ENCODE results near the genes NSG2, DRD1, THOC3 and ZNF346.

DNA sequence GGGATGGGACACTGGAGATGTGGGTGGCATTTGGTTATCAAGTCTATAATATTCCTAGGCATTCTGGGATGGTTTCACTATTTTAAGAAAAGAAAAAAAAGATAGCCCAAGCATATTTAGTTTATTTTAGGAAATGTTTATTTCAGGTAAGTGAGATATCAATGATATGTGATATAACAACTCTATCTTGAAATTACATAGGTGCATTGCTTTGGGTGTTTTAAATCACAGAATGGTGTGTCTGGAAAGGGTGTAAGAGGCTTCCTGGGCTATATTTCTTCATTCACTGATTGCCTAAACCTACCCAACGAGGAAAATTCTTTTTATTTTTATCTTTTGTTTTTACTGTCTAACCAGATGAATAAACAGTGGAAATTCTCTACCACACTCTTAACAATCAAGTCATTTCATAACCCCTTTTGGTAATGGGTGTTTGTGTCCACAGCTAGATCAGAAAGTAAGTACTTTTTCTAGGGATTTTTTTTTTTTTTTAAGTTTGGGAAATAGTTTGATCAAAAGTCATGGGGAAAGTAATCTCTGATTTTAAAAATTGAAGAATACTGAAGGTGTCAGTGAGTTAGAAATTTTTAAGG is 27.6 kb upstream of the C5orf47 start:
- PRO-cap = no peak
- RAMPAGE, long total RNA, 2 experiments = no peak in any of the 2 experiments

DNA sequence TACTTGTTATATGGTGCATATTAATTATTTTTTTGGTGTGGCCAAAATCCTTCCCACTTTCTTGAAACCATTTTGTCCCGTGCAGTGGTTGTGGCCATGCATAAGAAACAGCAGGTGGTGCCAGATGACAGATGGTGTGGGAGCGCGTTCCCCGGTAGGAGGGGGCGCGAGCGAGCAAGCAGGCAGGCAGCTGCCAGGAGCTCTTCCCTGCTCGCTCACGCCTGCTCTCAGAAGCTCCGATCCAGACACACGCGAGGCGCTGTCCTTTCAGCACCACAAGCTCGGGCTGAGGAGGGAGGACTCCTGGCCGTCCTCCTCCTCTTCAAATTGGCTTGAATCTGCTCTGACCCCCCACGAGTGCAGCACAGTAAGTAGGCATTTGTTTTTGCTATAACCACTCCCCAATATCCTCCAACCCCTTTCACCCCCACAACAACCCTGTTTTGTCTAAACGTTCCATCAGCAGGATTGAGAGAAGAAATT is at the start of gene NSG2:
NSG2 (plus strand) TSS at position 230 of the 483 bp plus-strand sequence.
- PRO-cap = no peak
- RAMPAGE, long total RNA, 2 experiments = no peak in any of the 2 experiments

GRCh38 chr5:174273275-174273736 is 227.8 kb downstream of the NSG2 start:
- PRO-cap = no peak
- RAMPAGE, long total RNA, 2 experiments = no peak in any of the 2 experiments

GRCh38 chr5:174338153-174338619 is 292.7 kb downstream of the NSG2 start:
- PRO-cap = no peak
- RAMPAGE, long total RNA, 2 experiments = no peak in any of the 2 experiments

- PRO-cap = no peak
- RAMPAGE, long total RNA, 2 experiments = no peak in any of the 2 experiments
Observed at GRCh38 chr5:174493658-174494097, 230.7 kb upstream of the MSX2 start.

GRCh38 chr5:175378487-175378956 is 65.5 kb downstream of the DRD1 start:
- PRO-cap = no peak
- RAMPAGE, long total RNA, 2 experiments = no peak in any of the 2 experiments

DNA sequence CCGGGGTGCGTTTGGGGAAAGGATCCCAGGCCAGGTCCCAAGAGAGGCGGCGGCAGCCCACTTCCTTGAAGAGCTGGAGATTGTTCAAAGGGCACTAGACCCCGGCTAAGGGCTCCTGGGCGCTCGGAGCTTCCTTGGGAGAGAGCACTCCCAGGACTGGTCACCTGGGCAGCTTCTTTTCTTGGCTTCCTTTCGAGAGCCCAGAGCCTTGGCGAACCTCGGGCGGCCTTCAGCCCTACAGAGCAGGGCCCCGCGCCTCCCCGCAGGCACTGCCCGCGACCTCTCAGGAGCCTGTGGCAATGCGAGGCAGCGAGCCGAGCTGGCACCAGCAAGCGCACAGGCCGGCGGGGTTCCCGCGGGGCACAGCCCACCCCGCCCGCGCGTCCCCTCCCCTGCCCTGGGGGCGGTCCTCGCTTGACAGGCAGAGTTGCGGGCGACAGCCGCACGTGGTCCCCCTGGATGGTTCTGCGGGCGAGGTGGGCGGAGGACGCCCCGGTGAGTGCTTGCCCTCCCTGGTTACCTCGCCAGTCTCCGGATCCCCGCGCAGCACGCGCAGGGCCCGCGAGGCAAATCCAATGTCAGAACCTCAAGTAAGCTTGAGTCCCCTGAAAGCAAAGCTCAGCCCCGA is at the start of gene DRD1:
DRD1 (minus strand) TSS at position 338 of the 628 bp plus-strand sequence.
- PRO-cap = no peak
- RAMPAGE, long total RNA, 2 experiments = no peak in any of the 2 experiments

DNA sequence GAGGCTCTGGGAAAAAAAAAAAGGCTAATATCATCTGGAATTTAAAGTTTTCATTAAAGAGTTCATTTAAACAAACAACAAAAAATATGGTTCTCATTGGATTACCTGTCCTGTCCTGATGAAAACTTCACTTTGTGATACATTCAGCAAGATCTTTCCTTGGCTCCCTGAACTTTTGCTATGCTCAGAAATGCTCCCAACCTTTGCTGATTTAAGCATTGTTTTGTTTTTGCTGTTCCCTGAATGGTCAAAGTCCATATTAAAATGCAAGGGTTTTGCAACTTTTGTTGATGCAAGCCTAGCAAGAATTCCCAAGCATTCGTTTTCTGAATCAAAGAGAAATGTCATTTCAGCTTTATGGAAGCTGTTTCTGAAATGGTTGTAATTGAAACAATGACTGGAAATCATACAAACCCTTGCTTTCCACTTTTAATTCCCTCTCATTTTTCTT is 3.1 kb upstream of the SFXN1 start:
- PRO-cap = no peak
- RAMPAGE, long total RNA, 2 experiments = no peak in any of the 2 experiments

DNA sequence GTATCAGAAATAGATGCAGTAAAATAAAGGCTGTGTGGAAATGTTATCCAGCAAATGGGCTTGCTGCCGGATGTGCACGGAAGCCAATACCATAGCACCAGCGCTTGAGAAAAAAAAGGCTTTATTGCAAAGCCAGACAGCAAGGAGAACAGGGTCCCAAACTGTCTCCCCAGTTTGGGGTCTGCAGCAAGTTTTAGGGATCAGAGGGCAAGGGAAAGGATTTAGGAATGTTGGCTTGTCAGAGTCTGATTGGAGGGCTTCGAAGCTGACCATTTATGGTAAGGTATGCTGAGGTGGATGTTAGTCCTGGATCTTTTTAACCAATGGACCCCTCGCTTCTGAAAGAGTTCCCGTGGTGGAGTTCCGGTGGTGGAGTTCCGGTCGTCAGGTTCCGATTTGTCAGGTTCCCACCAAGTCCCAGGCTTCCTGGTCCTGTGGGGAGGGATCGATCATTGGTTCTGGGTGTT is 70.4 kb downstream of the SFXN1 start:
- PRO-cap = no peak
- RAMPAGE, long total RNA, 2 experiments = no peak in any of the 2 experiments

- PRO-cap = no peak
- RAMPAGE, long total RNA, 2 experiments = no peak in any of the 2 experiments
Observed at GRCh38 chr5:175603992-175604508, 53.8 kb upstream of the HRH2 start.

GRCh38 chr5:175967737-175968447 is at the start of gene THOC3:
Gene THOC3, minus strand, starts transcription at chr5:175968315.
- PRO-cap = no peak
- RAMPAGE, long total RNA, 2 experiments = start-site peak on the minus strand in 1 of 2 experiments, at chr5:175968230-175968281 at its widest, 162 reads per replicate

GRCh38 chr5:176216281-176216853 is 21.9 kb upstream of the SIMC1 start:
- PRO-cap = no peak
- RAMPAGE, long total RNA, 2 experiments = no peak in any of the 2 experiments

DNA sequence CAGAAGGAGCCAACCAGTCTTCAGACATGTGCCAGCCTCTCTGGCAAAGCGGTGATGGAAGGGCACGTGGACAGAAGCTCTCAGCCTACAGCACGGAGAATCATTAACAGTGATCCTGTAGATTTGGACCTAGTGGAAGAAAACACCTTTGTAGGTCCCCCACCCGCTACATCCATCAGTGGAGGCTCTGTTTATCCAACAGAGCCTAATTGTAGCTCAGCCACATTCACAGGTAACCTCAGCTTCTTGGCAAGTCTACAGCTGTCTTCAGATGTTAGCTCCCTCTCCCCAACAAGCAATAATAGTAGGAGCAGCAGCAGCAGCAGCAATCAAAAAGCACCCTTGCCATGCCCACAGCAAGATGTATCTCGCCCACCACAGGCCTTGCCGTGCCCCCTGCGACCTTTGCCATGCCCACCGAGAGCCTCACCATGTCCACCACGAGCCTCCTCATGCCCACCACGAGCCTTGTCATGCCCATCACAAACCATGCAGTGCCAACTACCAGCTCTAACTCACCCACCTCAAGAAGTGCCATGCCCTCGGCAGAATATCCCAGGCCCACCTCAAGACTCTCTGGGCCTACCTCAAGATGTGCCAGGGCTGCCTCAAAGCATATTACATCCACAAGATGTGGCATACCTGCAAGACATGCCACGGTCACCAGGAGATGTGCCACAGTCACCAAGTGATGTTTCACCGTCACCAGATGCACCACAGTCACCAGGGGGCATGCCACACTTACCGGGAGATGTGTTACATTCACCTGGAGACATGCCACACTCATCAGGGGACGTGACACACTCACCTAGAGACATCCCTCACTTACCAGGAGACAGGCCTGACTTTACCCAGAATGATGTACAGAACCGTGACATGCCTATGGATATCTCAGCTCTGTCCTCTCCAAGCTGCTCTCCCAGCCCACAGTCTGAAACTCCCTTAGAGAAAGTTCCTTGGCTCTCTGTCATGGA is 51.9 kb downstream of the SIMC1 start:
- PRO-cap = no peak
- RAMPAGE, long total RNA, 2 experiments = no peak in any of the 2 experiments

DNA sequence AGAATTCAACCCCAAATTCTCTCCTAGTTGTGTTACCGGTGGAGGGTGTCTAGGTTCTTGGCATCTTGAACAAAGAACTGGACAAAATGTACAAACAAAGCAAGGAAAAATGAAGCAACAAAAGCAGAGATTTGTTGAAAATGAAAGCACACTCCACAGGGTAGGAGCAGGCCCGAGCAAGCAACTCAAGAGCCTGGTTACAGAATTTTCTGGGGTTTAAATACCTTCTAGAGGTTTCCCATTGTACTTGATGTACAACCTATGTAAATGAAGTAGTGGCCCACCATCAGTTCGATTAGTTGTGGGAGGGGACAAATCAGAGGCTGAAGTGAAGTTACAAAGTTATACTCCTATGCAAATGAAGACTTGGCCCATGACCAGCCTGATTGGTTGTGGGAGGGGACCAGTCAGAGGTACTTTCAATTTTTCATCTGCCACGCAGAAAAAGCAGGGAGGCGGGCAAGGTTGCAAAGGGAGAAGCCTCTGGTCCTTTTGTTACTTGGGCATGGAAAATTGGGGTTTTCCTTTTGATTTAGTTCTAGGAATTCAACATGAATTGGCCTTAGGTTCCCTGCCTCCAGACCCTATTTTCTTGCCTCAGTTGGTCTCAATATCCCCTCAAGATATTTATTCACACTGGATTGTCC is 43.7 kb downstream of the KIAA1191 start:
- PRO-cap = no peak
- RAMPAGE, long total RNA, 2 experiments = no peak in any of the 2 experiments

DNA sequence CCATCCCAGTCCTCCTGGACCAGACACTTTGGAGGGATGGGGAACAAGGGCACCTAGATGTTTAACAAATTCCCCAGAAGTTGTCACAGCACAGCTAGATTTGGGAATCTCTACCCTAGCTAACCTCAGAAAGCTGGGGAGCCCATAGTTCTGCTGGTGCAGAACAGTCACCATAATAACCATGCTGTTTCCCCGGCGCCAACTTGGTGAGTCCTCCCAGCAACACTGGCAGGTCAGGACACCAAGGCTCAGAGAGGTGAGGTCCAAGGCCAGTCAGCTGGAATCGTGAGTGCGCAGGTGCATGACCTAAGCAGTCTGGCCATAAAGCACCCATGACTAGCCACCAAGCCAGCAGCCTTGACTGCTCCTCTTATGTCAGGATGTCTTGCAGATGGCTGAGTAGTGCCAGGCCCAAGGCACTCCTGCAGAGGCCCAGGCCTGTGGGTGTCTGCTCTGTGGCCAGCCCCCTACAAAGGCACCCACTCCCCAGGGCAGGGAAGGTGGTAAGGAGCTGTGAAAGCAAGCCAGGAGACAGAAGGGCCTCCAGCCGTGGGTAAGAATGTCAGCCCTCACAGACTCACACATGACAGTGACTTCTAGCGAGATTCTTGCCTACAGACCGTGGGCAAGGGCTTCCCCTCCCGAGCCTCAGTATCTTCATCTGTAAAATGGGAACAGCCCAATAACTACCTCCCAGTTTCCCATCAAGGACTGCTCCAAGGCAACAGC is 2.5 kb downstream of the RNF44 start:
- PRO-cap = no peak
- RAMPAGE, long total RNA, 2 experiments = no peak in any of the 2 experiments

DNA sequence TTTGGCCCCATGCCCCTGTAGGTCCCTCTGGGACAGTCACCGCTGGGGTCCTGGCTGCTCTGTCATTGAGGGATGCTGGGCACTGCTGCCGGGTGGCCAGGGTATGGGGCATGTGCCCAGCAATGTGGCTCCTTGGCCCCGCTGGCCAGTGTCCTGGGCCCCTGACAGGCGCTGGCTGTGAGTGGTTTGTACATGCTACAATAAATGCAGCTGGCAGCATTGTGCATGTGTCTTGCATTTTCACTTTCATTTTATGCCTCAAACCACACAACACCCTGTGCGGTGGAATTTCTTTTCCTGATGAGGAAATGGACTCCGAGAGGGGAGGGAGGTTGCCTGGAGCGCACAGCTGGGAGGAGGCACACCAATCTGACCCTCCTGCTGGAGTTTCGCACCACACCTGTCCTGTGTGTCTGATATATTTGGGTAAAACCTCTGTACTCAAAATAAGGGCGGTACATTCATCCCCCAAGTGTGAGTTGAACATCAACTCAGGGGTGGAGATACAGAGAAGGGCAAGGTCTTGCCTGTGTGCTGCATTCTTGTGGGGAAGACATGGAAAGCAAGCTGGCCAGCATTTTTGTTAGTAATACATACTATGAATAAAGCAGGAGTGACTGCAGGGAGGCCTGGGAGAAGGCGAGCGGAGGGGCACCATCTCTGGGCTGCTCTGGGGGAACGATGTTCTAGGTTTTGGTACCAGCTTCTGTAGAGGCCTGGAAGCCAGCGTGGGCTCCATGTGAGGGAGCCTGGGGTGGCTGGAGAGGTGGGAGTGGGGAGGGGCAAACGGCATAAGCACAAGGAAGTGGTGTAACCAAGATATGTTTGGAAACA is 11.8 kb downstream of the TSPAN17 start:
- PRO-cap = no peak
- RAMPAGE, long total RNA, 2 experiments = no peak in any of the 2 experiments

DNA sequence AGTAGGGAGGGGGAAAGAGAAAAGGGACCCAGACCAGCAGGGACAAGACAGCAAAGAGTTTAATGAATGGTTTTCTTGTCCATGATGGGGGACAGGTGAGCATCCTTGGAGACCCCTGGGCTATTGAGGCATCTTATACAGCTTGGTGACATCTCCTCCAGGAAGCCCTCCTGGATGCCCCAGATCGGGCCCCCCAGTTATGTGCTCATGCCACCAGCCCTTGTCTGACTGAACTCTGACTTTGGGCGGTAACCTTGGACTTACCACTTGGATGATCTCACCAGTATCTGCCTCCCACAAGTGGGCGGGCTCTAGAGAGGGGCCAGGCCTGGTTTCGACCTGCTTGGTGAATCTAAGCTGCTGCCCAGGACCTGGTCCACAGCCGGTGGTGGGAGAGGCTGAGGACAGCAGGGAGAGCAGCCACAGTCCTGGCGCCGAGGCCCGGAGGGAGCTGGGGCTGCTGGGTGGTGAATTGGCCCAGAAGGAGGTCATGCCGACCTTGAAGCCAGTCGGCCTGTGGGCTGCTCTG is 36.1 kb downstream of the UNC5A start:
- PRO-cap = no peak
- RAMPAGE, long total RNA, 2 experiments = no peak in any of the 2 experiments

DNA sequence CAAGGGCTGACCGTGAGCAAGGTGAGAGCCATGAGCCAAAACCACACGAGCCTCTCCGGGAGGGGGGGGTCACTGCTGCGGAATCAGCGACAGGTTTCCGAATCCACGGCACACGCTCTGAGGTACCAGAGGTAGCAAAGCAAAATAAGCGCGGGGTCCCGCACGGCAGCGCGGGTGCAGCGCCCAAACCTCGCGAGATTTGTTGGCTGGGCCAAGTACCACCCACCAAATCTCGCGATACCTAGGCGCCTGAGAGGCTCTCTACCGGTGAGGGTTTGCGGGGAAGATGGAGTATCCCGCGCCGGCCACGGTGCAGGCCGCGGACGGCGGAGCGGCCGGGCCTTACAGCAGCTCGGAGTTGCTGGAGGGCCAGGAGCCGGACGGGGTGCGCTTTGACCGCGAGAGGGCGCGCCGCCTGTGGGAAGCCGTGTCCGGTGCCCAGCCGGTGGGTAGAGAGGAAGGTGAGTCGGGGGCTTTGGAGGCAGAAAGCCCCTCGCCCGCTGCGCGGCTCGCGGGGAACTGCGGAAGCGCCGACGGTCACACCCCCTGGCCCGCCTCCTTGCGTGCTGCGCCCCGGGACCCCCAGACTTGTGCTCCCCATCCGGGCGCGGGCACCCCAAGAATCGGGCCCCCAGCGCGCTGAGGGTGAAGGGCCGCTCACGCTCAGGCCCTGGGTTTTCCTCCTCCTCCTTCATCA is at the start of gene ZNF346:
ZNF346 (plus strand) TSS at position 244 of the 697 bp plus-strand sequence.
- PRO-cap = bidirectional peak, plus-strand start at position 244 of the sequence, minus-strand start at position 172 of the sequence
- RAMPAGE, long total RNA, 2 experiments = start-site peak on the plus strand in 2 of 2 experiments, centred at positions 266 to 272 of the sequence, 111 to 570 reads per replicate

DNA sequence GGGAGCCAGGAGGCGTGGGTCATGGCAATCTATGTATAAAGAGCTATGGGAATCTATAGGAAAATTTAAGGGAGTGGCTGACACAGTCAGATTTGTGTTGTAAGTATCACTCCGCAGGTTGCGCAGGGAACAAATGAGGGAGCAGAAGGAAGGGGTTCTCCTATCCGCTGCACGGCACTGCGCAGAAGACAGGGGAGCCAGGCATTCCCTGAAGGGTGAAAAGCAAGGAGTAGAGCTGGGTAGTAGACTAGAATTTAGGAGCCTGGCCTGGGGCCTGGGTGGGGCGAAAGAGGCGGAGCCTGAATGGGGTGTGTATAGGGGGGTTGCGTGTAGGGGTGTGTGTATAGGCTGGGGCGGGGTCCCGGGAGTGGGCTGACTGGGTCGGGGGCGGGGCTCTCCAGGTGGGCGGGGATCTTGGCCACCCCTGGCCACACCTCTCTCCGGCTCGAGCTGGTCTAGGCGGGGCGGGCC is 383 bp upstream of the FGFR4 start:
- PRO-cap = no peak
- RAMPAGE, long total RNA, 2 experiments = no peak in any of the 2 experiments

DNA sequence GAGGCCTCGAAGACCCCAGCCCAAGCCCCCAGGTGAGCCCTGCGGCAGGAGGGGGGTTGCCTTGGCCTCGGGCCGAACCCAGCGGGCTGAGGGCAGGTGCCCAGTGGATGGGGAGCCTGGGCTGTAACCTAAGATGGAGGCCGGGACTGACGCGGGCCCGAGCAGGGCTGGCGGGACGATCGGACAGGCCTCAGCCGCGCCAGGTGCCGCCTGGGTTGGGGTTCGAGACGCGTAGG is 532 bp upstream of the NSD1 start:
- PRO-cap = no peak
- RAMPAGE, long total RNA, 2 experiments = no peak in any of the 2 experiments